GM23338 (cell line): ENCODE measurements around a stretch of chr6.

DNA sequence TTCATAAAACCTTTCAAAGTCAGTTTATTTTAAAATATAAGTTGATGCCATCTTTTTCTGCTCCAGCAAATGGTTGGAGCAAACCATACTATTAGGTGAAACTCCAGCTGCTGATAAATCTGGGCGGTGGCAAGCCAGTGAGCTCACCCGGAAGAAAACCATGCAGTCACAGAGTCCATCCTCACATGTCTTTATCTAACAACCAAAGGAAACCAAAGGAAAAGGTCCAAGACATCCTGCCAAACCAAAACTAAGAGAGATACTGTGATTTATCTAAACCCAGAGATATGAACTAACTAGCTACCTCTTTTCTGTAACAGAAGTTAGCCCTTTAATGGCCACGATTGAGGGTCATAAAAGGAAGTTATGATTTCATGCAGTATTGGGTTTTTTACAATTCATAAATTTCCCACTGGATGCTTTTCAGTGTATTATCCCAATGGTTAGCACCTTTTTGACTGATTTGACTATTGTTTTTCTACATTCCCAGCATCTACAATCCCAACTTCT lies 72.5 kb downstream of the HIVEP2 start:
- PRO-cap: no peak
- RAMPAGE, long total RNA: no peak

GRCh38 chr6:142927327-142927607 lies 17.7 kb downstream of the HIVEP2 start:
- PRO-cap: no peak
- RAMPAGE, long total RNA: no peak

DNA sequence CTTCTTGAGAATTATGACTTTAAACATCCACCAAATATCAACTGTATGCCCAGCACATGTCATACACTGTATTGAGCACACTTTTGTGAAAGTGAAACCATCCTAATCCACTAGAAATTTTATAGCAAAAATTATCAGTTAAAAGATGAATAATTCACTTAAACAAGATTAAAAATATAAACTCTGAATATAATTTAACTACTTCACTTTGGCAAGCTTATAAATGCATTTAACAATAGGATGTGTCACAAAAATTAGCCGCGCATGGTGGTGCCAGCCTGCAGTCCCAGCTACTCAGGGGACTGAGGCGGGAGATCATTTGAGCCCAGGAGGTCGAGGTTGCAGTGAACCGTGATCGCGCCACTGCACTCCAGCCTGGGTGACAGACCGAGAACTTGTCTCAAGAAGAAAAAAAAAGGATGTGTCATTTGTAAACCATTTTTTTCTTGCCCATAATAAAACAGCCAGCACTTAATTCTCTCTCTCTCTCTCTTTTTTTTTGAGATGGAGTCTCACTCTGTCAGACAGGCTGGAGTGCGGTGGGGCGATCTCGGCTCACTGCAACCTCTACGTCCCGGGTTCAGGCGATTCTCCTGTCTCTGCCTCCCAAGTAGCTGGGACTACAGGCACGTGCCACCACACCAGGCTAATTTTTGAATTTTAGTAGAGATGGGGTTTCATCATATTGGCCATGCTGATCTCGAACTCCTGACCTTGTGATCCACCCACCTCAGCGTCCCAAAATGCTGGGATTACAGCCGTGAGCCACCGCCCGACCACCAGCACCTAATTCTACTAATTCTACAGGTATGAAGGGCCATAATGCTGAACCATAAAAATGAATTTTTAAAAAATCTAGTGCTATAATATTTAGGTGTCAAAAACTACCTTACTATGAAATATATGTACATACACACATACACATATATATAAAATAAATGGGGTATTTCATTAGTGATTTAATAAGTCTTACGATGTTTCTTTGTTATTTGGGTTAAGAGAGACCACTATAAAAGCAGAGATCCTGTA lies 9.0 kb downstream of the HIVEP2 start:
- PRO-cap: no peak
- RAMPAGE, long total RNA: no peak

- PRO-cap: no peak
- RAMPAGE, long total RNA: no peak
These were observed 54.0 kb downstream of the ADAT2 start for GRCh38 chr6:143396439-143397030.

DNA sequence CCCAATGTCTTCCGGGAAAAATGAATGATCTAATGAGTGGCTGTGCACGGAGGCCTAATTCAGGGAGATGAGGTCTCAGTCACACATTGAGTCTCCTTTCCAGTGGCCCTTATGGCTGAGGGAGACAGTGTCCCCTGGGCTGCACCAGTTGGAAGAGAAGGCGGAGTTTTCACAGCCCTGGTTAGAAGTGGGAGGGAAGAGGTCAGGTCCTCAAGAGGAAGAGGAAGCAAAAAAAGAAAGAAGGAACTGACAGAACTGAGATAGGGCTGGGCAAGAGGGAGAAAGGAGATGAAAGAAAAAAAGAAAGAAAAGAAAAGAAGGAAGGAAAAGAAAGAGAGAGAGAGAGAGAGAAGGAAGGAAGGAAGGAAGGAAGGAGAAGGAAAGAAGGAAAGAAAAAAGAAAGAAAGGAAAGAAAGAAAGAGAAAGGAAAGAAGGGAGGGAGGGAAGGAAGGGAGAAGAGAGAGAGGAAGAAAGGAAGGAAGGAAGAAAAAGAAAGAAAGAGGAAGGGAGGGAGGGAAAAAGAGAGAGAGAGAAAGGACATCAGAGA lies 5.1 kb upstream of the FUCA2 start:
- PRO-cap: no peak
- RAMPAGE, long total RNA: no peak

GRCh38 chr6:143536539-143537251 lies 25.2 kb upstream of the FUCA2 start:
- PRO-cap: bidirectional peak, plus-strand start at chr6:143536925, minus-strand start at chr6:143536789; bidirectional peak, plus-strand start at chr6:143537210, minus-strand start at chr6:143537166
- RAMPAGE, long total RNA: no peak

DNA sequence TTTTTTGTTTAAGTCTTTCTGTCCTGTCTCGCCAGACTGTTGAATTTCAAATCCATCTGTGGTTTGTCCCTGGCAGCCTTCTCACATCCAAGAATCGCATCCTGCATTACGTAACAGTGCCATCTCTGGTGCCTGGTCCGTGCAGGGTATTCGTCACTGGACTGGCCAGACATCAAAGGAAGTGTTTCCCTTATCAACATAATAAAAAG lies 77.4 kb downstream of the PHACTR2 start:
- PRO-cap: no peak
- RAMPAGE, long total RNA: no peak

GRCh38 chr6:144063068-144063619 lies 32.2 kb downstream of the SF3B5 start:
- PRO-cap: no peak
- RAMPAGE, long total RNA: no peak

- PRO-cap: no peak
- RAMPAGE, long total RNA: no peak
These were observed 11.7 kb downstream of the UTRN start for GRCh38 chr6:144296626-144297471.

DNA sequence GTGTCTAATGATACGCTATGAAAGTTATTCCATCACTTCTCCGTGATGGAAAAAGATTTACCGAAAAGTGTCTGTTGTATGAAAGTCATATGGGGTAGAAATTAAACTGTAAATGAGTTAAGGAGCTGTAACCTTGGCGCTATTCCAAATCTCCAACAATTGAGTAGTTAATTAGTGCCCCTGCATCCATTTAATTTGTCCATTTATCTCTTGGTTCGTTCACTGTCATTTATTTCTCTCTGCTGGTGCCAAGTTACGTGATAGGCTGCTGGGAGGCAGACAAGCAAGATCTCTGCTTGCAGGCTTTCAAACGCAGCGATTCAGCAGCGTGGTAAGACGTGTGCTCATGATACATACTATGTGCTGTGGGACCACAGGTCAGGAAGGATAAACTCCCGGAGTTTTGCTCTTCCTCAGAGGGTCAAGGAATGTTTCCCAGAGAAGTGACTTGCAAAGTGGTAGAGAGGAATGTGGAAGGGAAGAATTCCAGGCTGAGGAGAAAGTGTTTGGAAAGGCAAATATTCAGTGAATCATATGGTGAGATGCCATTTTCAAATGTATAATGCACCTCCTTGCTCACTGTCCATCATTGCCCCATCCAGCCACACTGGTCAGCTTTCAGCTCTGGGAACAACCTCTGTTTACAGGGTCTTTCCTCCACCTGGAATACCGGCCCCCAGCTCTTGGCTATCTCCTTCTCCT lies 46.4 kb downstream of the UTRN start:
- PRO-cap: bidirectional peak, plus-strand start at position 309 of the sequence, minus-strand start at position 395 of the sequence; bidirectional peak, plus-strand start at position 525 of the sequence, minus-strand start at position 430 of the sequence
- RAMPAGE, long total RNA: no peak

DNA sequence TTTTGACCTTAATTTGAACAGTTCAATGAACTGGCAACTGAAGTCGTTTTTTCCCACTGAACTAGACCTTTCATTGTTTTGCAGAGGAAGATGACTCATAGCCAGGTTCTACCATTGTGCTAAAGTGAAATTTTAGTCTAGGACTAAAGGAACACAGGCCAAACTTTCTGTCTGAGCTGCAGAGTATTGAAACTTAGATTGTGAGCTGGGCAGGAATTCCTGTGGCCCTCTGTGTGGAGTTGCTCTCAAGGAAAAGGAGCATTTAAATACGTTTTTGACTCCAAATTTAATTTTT lies 64.7 kb downstream of the UTRN start:
- PRO-cap: no peak
- RAMPAGE, long total RNA: no peak

- PRO-cap: no peak
- RAMPAGE, long total RNA: no peak
These were observed 76.9 kb downstream of the UTRN start for GRCh38 chr6:144361844-144362611.

GRCh38 chr6:144595835-144596402 lies 310.8 kb downstream of the UTRN start:
- PRO-cap: unidirectional peak, plus-strand start at chr6:144596258
- RAMPAGE, long total RNA: no peak

- PRO-cap: no peak
- RAMPAGE, long total RNA: no peak
These were observed 567.2 kb downstream of the UTRN start for GRCh38 chr6:144852054-144853054.

GRCh38 chr6:144926461-144927139 lies 641.5 kb downstream of the UTRN start:
- PRO-cap: no peak
- RAMPAGE, long total RNA: no peak

GRCh38 chr6:145372666-145373310 lies 362.5 kb downstream of the EPM2A start:
- PRO-cap: no peak
- RAMPAGE, long total RNA: no peak

DNA sequence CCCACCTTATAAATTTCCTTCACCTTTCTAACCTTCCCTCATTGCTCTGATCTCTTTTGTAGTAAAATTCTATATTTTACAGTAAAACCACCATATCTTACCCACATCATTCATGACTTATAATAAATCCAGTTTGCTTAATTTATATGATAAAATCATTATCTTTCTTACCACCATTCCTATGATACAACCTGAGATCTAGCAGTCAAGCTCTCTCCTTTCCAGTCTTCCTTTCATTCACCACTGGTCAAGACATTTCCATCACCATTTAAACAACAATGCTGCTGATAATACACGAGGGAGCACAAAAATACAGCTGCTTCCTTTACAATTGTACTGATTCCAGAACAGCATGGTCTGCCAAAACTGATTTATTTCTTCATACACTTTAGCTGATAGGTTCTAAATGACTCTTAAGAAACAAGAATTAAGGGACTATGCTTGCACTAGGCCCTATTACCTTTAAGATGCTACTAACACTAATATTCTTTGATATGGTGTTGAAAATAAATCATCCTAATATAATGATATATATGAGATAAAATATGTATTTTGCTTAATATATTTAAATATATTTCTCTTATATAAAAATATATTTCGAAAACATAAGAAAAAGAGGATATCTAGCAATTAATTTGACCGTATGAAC lies 65.0 kb downstream of the EPM2A start:
- PRO-cap: no peak
- RAMPAGE, long total RNA: no peak

DNA sequence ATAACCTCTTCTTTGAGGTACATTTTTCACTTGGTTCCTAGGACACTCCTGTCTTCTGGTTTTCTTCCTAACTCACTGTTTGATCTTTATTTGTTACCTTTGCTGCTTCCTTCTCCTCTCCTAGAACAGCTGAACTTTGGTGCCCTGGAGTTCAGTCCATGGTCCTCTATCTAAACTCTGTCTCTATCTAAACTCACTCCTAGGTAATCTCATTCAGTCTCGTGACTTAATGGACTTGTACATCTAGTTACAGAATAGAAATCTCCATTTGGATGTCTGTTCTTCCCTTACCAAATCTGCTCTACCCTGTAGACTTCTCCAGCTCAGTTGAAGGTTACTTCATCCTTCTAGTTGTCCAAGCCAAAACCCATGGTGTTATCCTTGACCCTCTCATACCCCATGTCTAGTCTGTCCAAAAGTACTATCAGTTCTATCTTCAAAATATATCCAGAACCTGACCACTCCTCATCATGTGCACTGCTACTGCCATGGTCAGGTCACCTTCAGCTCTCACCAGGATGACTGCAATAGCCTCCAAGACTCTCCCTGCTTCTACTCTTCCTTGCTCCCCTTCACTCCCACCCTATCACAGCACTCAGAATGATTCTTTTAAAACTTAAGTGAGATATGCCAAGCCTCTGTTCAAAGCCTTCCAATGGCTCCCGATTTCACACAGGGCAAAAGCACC lies 73.6 kb downstream of the SHPRH start:
- PRO-cap: no peak
- RAMPAGE, long total RNA: no peak

GRCh38 chr6:146857969-146858539 lies 259.3 kb downstream of the ADGB start:
- PRO-cap: no peak
- RAMPAGE, long total RNA: no peak

DNA sequence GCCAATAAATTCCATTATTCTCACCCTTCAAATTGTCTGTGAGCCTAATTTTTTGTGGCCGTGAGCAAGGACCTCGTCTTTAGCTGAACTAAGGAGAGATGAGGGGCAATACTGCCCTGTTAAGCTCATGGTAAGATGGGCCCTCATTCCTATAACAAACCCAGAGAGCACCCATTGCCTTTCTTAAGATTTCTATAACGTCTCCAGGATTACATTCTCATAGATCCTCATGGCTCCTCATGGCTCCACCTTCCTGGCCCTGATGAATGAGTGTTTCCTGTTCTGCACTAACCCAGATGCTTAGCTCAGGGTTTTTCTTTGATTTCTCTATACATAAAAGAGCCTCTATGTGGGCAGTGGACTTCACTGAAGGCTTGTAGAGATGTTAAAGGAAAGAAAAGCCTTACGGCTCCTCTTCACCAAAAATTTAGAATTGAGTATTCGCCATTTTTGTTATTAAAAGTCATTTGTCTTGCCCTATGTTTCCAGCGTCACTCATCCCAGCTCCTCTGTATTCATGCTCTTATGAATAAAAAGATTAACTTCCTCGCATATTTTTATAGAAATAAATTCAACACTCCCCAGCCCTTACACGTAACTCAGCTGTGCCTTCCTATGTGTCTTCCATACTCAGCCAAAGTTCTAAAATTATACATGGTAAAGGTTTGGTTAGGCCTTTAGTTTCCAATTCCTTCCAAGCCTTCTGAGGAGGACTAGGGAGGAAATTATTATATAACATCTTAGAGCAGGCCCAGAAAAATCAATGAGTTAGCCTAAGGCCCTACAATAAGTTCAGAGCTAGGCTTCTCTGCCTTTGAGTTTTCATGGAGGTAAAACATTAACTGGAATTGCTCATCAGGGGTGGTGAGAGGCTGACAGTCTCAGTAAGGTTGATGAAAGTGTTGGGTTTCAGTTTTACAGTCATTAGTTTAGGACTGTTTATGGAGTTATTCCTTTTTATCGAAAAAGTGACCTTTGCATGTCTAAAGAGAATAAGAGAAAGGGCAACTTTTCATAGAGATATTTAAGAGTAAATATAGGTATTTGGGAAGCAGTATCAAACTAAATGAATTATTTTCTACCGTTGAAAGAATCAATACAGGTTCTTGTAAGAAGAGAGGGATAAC lies 285.7 kb downstream of the ADGB start:
- PRO-cap: no peak
- RAMPAGE, long total RNA: no peak